ENCODE data around the genes PLEKHO2, HACD3, SLC24A1, DENND4A and TIPIN.

DNA sequence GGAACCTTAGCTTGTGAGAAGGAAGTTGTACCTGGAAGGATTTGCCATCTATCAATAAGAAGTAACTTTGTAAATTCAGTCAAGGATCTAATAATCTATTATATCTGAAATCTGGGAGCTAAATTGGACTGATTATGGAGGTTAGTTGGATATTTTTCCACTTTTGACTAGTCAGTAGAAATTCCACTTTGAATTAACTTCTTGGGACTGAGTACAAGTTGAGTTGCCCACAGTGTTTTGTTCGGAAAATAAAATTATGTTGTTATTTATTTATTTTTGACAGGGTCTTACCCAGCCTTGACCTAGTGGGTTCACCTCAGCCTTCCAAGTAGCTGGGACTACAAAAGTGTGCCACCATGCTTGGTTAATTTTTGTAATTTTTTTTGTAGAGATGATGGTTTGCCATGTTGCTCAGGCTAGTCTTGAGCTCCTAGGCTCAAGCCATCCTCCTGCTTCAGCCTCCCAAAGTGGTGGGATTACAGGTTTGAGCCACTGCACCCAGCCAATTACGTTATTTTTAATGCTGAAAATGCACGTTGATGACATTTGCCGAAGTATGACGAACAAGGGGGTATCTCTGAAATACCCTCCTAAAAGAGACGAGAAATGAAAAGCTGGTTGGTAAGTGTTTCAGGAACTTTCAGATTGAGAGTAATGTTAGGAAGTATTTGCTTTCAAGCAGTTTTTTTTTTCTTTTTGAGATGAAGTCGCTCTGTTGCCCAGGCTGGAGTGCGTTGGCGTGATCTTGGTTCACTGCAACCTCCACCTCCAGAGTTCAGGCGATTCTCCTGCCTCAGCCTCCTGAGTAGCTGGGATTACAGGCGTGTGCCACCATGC is 9.7 kb downstream of the ZNF609 start:
- PRO-cap = no peak

DNA sequence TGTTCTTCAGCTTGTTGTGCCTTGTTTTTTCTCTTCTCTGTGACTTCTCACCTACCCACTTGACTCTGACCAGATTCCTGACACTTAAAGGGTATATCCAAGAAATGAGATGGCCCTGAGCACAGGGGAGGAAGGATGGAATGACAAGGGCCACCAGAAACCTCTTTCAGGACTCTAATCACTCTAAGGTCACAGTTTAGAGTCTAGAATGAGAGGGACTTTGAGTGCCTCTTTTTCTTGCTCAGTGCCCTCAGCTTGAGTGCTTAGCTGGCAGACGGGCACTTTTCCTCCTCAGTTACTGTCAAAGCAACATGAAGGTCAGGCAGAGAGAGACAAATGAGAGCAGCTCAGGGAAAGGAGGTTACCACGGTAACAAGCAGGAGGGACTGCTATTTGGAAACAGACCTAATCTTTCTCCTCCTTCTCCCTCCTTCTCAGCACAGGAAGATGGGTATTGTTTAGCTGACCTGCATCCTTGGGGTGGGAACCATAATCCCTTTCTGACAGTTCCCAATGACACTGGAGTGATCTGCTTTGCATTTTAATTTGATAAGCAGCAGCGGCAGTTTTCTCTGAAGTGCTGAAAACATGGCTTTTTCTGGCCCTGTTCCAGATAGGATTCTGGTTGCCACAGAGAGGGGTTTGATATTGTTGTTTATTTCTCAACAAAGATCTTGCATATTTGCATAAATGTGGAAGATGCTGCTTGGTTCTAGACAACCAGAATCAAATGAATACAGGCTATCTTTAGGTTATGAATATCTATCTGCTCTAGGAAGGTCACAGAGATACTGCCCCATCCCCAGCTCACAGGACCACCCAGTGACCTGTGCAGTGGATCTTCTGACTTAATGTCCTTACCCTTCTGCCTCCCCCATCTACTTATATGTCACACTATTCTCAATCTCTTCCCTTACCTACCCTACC is 136.9 kb downstream of the ZNF609 start:
- PRO-cap = no peak

DNA sequence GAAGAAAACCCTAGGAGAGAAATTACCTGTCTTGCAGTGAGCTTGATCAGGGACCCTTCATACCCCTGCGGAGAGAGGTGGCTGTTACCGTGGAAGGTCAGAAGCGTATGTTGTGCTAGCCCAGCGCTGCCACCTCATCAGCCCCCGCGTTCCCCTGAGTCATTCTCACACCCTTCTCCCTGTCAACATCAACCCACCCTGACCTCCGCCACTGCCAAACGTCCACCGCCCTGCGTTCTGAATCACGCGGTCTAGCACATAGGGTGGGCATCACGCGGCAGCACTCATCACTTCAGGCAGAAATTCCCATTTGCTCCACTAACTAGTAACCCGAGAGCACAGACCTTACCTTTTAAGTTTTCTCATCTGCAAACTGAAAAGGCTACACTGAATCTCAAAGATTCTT is 25.1 kb downstream of the RBPMS2 start:
- PRO-cap = no peak

GRCh38 chr15:64836187-64836741 is 5.5 kb upstream of the PLEKHO2 start:
- PRO-cap = no peak

- PRO-cap = bidirectional peak, plus-strand start at chr15:64841424, minus-strand start at chr15:64841330; bidirectional peak, plus-strand start at chr15:64841915, minus-strand start at chr15:64841613
These were observed at the start of gene PLEKHO2 for GRCh38 chr15:64841143-64842038. PLEKHO2 (plus strand) TSS chr15:64841915.

DNA sequence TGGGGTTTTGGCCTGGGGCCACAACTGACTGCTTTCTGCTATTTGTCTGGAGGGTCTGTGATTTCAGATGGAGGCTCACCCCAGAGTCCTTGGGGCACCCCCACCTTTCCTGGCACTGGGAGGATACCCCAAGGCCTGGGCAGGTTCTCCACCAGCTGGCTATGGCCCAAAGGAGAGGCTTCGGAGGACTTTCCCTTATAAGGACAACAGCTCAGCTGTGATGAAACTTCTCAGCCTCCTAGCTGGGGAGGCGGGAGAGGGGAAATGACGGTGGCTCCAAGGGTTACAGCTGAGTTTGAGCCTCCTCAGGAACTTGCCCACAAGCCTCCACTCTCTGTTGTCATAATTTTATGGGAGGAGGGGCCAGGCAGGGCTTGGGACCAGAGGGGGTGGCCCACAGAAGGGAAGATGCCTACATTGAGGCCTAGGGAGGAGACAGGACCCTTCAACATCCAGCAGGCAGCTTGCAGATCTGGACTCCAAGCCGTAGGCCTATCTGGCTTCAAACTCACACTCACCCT is 31.3 kb downstream of the PLEKHO2 start:
- PRO-cap = bidirectional peak, plus-strand start at position 420 of the sequence, minus-strand start at position 117 of the sequence

DNA sequence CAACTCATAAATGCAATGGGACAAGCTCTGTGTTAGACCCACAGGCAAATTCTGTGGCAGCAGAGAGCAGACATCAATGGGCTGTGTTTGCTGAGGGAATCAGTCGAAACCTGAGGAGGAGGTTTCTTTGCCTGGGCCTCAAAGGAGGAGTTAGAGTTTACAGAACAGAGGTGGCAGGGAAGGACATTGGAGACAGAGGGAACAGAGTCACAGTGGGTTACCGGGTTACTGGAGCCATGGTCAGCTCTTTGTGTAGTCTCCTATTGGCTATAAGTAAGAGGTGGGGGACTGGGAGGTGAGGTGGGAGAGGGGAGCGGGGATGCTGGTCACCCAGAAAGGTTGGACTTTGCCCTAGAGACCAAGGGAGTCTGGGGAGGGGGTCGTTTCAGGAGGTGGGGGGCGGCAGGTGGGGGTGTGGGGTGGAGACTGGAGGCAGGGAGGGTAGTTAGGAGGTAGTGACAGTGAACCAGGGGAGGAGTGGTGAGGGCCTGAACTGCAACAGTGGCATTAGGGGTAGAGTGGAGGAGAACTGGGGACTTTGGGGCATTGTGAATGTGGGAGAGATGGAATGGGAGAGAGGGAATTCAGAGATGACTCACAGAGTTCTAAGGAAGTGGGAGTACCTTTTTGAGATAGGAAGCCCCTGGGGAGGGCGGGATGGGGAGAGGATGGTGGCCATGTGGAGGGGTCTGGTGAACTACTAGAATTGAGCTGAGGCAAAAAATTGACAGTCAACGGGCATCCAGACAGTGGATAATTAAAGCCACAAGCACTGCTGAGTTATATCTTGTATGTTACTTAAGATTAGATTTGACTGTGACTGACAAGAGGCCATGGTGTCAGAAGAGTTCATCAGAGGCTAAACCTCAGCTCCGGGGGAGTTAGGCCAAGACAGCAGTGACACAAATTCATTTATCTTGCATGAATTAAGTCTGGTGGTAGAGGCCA is 33.8 kb downstream of the PLEKHO2 start:
- PRO-cap = no peak

DNA sequence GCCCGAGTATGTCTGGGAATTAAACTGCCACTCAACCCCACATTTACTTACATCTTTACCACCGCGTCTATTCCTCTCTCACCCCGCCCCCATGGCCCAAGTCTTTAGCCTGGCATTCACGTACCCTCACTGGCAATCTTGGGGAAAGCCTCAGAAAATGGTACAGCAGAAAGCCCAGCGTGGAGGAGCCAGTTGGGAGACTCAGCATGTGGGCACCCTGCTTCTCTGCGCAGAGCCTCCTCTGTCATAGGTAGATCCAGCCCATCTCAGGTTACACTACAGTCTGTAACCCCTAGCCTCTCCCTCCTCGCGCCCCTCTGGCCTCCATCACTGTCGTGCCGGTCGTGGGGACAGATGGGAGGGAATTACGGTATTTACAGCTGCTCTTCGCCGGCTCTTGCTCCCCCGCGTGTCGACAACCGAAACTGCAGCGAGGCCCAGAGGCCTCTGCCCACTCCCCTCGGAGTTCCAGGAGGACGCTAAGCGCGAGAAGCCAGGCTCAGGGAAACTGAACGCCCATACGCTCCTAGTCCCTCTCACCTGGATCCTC is 6.3 kb upstream of the ANKDD1A start:
- PRO-cap = no peak

DNA sequence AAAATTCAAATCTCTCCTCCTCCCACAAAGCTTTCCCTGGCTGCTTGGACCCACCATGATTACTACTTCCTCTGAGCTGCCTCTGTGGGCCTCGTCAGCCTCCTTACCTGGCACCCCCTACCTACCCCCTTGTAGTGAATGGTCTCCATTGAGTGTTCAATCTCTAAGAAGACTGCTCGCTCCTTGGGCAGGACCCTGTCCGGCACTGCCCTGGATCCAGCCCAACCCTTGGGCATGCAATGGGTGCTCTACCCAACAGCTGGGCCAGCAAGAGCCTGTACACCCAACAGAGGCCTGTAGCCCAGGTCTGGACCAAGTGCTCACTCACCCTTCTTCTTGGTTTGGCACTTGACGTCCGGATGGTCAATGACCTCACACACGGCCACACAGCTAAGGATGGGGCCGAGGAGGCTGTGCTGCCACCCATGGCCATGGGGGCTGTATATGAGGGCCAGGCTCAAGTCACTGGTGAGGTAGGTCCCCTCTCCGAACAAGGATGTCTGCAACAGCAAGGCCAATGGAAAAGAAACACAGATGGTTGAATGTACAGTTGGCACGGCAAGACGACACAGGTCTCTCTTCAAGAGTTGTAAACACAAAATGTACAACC is 23.8 kb downstream of the PARP16 start:
- PRO-cap = no peak

DNA sequence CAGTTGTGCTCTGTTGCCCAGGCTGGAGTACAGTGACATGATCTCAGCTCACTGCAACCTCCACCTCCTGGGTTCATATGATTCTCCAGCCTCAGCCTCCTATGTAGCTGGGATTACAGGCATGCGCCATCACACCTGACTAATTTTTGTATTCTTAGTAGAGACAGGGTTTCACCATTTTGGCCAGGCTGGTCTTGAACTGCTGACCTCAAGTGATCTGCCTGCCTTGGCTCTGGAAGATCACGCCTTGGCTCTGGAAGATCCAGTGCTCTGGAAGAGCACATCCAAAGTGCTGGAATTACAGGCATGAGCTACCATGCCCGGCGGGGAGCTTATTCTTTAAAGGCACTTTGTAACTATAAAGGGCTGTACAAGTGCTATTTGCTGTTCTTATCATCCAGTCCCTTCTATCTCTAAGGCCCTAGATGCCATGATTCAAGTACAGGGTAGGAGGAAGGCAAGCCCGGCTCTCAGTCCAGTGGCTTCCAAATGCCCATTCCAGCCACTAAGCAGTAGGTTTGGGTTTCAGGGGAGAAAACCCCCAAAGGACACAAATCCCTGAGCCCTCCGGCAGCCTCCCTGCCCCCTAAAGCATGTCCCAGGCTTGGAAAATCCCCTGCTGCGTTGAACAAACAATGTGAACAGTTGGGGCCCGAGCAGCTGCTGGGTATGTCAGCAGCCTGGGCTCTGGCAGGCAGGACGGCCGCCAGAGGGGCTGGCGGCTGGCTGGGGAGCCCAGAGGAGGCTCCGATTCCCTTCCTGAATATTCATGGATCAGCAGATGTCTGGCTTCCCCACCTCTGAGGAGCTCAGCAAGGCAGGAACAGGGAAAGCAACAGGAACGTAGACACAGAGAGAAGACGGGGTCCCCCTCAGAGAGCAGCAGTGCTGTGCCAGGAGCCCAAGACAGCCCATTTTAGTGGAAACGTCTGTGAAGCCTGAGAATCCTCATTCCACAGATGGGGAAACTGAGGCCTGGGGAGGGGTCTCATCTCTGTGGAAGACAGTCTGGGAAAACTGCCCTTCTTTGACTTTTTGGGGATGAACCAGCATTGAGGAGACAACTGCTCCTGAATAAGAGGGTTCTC is 7.7 kb downstream of the IGDCC4 start:
- PRO-cap = unidirectional peak, plus-strand start at position 697 of the sequence

- PRO-cap = bidirectional peak, plus-strand start at chr15:65530525, minus-strand start at chr15:65530336
These were observed at the start of gene HACD3 for GRCh38 chr15:65530279-65530952. HACD3 (plus strand) TSS chr15:65530463.

GRCh38 chr15:65530953-65531514 is 771 bp downstream of the HACD3 start:
- PRO-cap = no peak

DNA sequence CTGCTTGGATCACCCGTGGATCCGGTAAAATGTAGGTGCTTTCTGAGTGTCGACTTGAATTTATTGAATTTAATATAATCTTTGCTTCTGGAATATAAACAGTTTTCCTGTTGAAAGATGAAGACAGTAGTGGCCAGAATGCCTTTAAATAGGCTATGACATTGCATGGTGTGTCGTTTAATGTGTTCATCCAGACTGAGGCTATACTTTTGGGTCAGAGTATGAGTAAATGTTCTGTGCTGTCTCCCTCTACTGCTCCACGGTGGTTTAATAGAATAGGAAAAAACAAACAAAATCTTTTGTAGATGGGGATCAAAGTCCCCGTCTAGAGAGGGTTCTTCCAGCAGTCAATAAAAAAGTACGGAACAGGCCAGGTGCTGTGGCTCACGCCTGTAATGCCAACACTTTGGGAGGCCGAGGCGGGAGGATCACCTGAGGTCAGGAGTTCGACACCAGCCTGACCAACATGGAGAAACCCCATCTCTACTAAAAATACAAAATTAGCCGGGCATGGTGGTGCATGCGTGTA is 1.8 kb downstream of the HACD3 start:
- PRO-cap = no peak

- PRO-cap = no peak
These were observed 9.1 kb downstream of the HACD3 start for GRCh38 chr15:65539447-65539646.

GRCh38 chr15:65621524-65622228 is at the start of gene SLC24A1:
SLC24A1 (plus strand) TSS chr15:65621938.
- PRO-cap = no peak

DNA sequence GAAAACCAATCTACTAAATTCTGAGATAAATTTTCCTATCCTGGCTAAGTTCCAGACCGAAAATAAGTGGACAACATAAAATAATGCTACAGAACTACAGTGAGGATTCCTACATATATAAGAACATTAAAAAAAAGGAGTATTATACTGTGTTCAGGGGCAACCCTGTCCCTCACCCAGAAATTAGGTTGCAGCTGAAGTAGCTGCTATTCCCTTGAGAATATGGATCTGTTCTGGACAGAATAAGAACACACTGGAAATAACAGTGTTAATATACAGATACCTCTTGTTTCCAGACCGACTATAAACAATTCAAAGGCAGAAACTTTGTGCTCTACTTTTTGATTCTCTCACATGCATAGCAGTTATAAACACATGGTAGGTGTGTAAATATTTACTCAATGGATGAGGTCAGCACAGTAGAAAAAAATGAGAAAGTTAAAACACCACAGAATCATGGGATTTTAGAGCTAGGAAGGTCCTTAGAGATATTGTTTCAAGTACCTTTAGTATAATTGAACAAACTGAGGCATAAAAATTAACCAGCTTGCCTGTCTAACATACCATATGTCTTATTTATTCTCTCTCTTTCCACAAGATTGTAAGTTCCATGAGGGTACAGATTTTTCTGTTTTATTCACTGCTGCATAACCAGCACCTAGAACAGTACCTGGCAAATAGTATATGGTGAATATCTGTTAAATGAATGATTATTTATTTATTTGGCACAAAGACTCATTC is 25.2 kb downstream of the DENND4A start:
- PRO-cap = no peak

GRCh38 chr15:65791955-65793132 is at the start of gene DENND4A:
DENND4A (minus strand) TSS chr15:65792293.
- PRO-cap = bidirectional peak, plus-strand start at chr15:65792049, minus-strand start at chr15:65792097; bidirectional peak, plus-strand start at chr15:65792501, minus-strand start at chr15:65792293; unidirectional peak, minus-strand start at chr15:65792701

GRCh38 chr15:65828522-65829130 is 36.5 kb upstream of the DENND4A start:
- PRO-cap = no peak

DNA sequence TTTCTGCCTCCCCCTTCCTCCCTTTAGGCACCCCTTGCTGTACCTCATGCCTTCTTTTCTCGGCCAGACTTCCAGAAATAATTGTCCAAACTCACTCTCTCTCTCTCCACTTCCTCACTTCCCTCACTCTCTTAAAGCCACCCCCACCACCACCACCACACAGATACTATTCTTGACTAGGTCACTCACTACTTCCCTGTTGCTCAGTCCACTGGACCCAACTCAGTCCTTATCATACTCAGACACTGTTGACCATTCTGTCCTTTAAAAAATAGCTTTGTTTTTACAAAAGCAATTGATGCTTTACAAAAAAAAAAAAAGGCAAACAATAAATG is 31.7 kb upstream of the RAB11A start:
- PRO-cap = no peak

DNA sequence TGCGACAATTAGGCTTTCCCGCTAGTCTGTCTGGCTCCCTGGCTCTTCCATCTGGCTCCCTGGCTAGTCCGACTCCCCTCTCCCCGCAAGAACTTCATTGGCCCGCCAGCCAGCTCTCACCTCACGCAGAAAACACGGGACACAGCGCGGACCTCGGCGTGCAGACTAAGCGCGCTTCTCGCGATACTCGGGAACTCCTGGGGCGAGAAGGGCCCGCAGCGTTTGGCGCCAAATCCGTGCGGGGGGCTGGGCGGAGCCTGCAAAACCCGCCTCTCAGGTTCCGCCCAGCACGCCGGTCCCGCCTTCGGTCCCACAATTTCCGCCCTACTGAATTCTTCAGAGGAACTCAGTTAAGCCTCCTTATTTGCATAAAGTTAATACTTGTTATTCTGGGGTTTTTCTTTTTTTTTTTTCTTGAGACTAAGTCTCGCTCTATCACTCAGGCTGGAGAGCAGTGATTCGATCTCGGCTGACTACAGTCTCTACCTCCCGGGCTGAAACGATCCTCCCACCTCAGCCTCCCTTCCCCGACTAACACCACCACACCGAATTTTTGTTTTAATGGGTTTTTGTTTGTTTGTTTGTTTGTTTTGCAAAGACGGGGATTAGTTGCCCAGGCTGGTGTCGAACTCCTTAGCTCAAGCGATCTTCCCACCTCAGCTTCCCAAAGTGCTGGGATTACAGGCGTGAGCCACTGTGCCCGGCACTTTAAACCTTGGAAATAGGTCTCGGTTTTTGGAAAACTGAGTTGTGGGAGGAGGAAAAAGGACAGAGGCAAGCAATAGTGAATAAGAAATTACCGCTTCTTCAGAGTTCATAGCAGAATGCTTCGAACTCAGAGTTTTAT is at the start of gene TIPIN:
Gene TIPIN, minus strand, starts transcription at position 167 of the 847 bp plus-strand sequence.
- PRO-cap = bidirectional peak, plus-strand start at position 315 of the sequence, minus-strand start at position 167 of the sequence